Placental epithelial cell (primary cell): Measurements from ENCODE around the genes CT45A3 and RBMX.

- CAGE, long polyA plus RNA, result no peak
These were observed at the start of gene CT45A3 for GRCh38 chrX:135768034-135768323. CT45A3 (minus strand) TSS chrX:135768191.

- CAGE, long polyA plus RNA, result no peak
These were observed 54.7 kb downstream of the SLC9A6 start for GRCh38 chrX:136039885-136040375.

DNA sequence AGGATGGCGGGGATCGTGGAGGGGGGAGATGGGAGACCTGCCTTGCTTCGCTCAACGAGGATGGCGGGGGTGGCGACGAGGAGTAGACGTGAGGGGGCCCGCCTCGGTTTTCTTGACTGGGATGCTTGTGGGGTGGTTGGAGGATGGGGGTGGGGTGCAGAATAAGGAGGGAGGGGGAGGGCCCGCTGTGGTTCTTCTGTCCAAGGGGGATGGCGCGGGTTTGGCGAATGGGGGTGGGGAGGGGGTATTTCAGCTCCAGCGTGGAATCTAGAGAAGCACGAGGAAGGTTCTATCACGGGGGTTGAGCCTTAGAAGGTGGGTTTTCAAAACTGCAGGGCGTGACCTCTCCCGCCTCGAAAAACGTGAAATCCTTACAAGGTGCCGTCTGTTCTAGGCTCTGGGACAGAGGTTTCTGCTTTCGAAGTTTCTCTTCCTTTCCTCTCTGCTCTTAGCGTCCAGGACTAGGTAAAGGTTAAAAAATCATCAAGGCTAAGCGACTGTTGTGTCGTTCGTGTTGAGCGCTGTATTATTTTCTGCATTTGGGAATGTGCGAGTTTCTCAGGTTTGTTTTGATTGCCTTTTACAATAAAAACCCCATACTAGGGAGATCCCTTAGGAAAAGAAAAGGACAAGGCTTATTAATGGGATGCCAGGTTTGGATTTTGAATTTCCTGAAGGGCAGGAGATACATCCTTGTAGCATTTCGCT is 48.5 kb upstream of the FHL1 start:
- CAGE, long polyA plus RNA, result no peak

- CAGE, long polyA plus RNA, result no peak
These were observed 11.0 kb downstream of the FHL1 start for GRCh38 chrX:136207728-136208370.

DNA sequence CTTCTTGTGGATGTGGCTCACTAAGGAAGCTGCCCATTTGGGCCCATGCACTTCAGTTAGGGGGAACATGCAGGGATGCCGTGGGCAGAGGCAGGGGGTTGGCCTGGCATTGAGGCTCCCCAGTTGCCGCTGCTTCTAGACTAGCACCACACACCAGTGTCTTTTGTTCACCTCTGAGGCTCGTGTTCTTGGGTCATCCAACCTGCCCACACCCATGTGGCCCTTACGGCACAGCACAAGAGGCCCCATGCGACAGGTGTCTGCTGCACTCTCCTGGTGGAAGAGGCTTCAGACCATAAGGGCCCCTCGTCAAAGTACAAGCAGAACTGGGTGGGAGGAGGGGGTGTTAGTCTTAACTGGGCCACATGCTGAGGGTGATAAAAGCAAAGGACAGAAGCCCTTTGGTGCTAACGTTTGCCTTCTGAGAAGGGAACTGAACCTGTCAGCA is 15.0 kb downstream of the FHL1 start:
- CAGE, long polyA plus RNA, result no peak

DNA sequence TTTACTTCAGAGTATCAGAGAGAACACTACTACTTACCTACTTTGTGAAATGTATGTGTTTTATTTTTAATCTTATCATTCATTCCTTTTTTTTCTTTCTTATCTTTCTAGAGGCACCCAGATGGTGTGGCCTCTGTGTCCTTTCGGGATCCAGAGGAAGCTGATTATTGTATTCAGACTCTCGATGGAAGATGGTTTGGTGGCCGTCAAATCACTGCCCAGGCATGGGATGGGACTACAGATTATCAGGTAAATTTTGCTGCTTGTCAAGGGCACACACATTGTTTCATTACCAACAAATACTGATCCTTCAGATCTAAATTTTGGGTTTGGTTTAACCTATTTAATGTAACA is 12.6 kb downstream of the HTATSF1 start:
- CAGE, long polyA plus RNA, result no peak

- CAGE, long polyA plus RNA, result no peak
These were observed 13.9 kb downstream of the HTATSF1 start for GRCh38 chrX:136510936-136512109.

DNA sequence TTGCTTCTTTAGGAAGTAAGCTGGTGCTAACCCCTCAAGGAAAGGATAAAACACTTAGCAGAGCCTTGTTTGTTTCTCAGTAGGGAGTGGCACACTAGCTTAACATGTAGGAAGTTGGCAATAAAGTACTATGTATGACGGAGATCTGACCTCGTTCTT is 54.2 kb downstream of the VGLL1 start:
- CAGE, long polyA plus RNA, result no peak

DNA sequence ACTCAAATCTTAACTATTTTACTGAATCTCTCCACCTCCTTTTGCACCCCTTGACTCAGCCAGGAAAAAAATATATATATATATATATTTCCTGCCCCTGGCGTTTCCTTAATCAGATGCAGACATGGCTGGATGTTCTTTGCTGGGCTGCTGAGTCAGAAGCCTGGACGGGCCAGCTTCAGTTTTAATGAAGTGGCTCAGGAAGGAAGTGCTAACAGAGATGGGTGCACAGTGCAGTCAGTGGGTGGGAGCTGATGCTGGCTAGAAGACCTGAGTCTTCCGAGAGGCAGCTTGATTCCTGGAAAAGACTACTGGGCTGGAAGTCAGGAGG is 8.6 kb upstream of the CD40LG start:
- CAGE, long polyA plus RNA, result no peak

DNA sequence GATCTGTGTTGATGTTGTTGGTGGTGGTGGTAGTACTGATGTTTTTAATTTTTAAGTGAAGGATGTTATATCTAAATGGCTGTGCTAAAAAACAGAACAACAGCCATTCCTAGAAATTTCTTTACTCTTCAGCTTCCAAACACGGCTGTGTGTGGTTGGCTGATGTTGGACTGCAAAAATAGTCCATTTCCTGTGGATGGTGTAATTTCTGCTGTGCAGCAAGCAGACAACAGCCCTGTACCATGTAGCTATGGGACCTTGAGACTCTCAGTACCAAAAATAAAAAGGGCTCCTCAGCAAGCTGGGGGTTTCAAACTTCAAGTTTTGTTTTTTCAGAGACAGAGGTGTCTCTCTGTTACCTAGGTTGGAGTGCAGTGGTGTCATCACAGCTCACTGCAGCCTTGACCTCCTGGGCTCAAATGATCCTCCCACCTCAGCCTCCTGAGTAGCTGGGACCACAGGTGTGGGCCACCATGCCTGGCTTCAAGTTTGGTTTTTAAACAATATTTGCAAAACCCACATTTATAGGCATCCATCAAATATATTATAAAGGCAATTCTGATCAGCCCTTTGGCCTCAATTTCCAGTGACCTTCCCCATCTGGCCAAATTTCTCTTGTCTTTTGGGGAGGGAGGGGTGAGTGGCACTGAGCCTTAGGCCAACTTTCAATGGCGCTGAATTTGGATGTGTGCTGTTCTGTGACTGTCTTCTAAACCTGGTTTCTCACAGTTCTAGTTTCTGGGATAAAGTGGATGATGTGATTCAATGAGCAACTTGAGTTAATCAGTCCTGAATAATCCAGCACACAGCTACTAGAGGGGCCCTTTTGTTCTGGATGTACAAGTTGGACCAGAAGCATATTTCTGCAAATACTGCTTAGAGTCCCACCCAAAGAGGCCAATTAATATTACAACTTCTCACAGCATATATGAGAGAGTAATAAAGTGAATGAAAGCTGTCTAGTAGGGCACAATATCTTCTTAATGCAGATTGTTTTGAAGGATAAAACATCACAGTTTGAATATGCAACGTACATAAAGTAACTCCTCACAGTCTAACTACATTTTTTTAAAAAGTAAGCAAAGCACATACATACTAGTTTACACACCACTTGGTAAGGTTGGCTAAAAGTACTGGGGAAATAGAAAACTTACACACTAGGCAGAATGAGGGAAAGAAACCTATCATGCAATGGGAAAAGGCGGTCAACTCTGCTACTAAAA is 18.5 kb downstream of the CD40LG start:
- CAGE, long polyA plus RNA, result no peak

- CAGE, long polyA plus RNA, result no peak
These were observed 49.4 kb downstream of the ARHGEF6 start for GRCh38 chrX:136731308-136731739.

DNA sequence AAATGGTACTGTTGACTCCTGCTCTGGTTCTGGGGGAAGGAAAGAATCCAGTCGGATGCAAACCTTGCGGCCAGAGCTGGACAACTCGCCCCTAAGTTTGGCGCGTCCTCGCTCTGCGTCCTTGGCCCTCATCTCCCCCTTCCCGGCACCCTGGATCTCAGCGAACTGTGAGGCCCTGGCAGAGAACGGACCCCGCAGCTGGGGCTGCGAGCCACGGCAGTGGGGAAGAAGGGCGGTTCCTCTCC is 14.0 kb downstream of the ARHGEF6 start:
- CAGE, long polyA plus RNA, result no peak

- CAGE, long polyA plus RNA, result no peak
These were observed 12.2 kb downstream of the ARHGEF6 start for GRCh38 chrX:136768368-136769102.

DNA sequence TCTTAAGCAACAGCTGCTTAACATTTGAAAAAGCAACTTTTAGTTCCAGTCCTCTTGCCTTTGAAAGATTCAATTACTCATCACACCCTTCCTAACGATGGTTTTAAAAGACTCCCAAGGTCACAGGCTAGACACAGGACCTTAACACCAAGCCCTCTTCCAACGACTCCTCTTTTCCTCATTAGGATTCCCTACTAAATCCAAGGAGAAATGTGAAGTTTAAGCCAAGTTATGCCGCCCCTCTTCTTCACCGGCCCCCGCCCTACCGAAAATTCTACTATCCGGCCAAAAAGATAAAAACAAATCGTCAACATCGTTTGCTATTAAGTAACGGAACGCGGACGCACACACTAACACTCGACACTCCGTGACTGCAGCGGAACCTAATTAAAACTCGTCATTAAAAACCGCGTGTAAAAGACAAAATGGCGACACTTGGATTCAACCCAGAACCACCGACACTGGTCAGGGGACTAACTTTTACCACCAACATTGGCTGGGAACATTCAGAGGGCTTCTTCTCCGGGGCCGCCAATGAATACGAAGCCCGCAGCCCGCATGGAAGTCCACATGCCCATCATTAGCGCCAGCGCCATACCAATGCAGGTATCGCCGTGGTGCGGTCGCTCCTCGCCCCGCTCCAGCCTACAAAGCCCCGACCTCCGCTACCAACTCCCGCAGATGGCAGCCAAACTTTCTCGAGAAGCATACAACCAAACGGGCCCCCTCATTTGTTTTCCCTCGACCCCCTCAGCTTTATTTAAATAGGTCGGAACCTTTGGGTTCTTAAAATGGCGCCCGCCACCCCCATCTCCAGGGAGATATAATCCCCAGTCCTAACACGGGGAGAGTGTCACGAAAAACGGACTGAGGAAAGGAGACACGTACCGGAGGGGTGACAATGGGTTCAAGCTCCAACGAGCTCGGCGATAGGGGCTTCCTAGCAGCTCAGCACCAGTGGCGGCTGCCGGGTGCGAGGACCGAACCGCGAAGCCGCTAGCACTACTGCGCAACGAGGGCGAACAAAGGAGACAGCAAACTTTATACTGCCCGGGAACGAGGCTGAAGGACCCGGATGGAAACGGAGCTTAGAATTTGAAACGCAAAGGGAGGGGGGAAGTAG is at the start of gene RBMX:
RBMX (minus strand) TSS at position 1,017 of the 1,123 bp plus-strand sequence.
- CAGE, long polyA plus RNA, result no peak

DNA sequence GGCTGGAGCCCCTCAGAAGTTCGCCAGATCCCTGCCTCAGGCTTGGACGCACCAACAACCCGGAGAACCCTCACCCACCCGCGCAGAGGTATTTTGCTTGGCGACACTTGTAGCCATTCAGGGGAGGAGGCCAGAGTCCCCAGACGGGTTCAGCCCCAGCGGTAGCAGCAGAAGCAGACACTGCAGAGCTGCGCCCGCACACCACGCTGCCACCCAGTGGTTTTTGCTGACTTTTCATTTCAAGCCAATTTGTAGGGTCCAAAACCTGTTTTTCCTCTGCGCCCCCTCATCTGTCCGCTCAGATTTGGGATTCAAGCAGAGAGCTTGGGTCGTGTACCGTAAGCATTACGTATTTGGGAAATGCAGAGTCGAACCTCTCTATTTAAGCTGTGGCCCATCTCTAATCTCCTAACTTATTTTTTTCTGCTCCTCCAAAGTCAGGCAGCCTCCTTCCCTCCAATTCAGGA is 571 bp upstream of the FGF13 start:
- CAGE, long polyA plus RNA, result no peak

- CAGE, long polyA plus RNA, result no peak
These were observed 24.8 kb downstream of the ATP11C start for GRCh38 chrX:139908045-139908530.

GRCh38 chrX:140275102-140275651 is 183.7 kb downstream of the ENSG00000230707 start:
- CAGE, long polyA plus RNA, result no peak

DNA sequence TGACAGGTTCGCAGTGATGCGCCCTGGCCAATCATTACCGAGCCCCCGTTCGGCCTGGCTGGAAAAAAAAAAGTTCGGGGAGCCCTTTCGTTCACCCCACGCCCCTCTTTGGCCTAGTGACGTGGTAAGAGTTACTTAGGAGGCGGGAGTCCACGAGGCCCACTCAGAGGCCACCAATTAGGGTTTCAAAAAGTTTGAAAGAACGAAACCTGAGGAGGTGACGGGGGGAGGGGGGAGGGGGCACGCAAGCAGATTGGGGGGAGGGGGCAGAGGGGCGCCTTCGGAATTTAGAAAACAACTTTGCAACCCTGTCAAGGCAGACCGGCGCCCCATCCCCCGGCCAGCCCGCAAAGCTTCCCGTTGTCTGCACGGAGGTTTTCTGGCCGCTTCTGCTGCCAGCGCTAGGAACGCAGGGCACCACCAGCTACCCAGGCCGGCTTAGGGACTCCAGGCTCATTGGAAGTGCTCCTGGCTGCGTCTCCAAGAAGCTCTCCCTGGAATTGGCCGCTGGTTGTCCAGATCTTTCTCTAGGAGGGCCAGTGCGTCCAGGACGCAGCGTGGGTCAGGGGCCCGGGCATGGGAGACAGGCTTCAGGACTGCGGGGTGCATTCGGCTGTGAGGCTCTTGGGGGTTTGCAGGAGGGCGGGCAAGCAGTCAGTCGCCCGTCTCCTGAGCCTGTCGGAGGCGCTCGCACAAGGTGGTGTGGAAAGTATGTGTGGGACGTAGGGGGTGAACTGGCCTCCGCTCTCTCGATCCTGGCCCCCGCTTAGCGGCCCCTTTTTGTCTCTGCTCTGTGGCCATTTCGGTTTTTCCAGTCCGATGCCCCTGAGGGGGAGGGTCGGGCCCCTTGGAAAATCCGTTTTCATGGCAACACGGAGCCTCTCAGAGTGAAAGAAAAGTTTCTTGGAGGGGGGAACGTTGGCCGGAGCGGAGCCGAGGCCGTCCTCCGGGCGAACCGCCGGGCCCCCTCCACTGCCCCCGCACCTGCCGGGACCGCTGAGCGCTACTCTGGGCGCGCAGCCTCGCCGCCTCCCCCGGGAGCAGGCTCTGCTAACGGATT is 622 bp upstream of the SOX3 start:
- CAGE, long polyA plus RNA, result no peak

DNA sequence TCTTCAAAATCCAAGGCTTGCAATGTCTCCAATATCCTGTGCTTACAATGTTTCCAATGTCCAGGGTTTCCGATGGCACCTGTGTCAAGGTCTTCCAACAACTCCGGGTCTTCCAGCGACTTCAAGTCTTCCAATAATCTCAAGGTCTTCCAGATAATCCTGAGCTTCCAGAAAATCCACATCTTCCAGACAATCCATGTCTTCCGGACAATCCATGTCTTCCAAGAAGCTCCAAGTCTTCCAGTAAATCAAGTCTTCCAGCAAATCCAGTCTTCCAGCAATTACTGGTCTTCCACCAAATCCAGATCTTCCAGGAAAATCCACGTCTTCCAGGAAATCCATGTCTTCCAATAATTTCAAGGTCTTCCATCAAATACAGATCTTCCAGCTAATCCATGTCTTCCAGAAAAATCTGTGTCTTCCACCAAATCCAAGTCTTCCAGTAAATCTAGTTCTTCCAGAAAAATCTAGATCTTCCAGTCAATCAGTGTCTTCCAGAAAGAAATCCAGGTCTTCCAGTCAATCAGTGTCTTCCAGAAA is 219.2 kb upstream of the SPANXB1 start:
- CAGE, long polyA plus RNA, result no peak

DNA sequence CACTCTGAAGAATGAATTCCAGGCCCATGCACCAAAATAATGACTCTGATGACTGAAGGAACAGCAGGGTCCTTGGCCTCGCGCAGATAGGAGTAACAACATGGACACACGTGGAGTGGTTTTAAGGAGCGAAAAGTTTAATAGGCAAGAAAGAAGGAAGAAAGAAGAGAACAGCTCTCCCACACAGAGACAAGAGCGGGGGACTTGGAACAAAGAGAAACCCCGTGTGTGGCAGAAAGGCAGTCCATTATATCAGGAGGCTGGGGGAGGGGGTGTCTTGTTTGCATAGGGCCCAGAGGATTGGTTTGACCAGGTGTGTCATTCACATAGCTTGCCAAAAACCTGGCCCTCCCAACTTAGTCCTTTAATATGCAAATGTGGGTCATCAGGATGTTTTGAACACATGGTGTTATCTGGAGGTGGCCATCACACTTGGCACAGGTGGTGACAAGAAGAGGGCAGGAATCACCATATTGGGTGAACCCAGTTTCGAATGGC is 181.2 kb upstream of the SPANXB1 start:
- CAGE, long polyA plus RNA, result no peak